Fibroblast of the aortic adventitia (primary cell): ENCODE data around the genes IL17RA, BID and FAM246B.

GRCh38 chr22:11065895-11066599, 4461.9 kb upstream of the OR11H1 start:
- CAGE, long polyA plus RNA = no peak

DNA sequence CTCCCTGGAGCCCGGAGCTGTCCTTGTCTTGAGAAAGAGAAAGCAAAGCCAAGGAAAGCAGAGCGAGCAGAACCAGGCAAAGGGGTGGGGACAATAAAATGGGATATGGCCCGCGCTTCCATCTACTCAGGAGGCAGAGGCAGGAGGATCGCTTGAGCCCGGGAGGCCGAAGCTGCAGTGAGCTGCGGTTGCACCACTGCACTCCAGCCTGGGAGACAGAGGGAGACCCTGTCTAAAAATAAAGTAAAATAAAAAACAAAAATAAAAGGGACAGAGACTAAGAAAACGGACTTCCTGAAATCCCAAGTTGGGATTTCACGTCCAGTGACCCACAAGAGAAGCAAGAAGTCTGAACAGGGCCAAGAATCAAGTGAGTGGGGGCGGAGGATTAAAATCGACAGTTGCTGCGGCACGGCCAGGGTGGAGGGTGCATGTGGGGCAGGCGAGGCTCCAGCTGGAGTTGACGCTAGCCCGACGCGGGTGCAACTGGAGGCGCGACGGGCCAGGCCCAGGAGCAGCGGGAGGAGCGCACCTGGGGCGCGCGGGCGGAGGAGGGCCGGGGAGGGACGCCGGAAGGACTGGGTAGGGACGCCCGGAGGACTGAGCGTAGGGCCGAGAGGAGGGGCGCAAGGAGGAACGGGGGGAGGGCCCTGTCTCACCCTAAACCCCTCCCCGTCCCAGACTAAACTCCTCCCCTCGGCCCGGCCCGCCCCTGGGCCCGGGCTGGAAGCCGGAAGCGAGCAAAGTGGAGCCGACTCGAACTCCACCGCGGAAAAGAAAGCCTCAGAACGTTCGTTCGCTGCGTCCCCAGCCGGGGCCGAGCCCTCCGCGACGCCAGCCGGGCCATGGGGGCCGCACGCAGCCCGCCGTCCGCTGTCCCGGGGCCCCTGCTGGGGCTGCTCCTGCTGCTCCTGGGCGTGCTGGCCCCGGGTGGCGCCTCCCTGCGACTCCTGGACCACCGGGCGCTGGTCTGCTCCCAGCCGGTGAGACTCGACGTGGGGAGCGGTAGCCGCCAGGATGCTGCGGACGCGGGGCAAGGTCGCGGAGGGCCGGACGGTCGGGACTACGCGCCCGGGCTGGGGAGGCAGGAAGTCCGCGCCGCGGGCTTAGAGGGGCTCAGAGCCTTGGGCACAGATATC, at the start of gene IL17RA:
Gene IL17RA (plus strand): TSS at position 754 of the 1,139 bp plus-strand sequence.
- CAGE, long polyA plus RNA = no peak

DNA sequence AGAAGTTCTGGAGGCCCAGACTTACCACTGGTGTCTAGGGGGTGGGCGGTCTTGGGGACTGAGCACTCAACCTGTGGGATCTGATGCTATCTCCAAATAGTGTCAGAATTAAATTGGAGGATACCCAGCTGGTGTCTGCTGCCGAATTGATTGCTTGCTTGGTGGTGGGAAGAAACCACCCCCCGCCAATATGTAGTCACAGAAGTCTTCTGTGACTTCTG, 7.5 kb downstream of the IL17RA start:
- CAGE, long polyA plus RNA = no peak

DNA sequence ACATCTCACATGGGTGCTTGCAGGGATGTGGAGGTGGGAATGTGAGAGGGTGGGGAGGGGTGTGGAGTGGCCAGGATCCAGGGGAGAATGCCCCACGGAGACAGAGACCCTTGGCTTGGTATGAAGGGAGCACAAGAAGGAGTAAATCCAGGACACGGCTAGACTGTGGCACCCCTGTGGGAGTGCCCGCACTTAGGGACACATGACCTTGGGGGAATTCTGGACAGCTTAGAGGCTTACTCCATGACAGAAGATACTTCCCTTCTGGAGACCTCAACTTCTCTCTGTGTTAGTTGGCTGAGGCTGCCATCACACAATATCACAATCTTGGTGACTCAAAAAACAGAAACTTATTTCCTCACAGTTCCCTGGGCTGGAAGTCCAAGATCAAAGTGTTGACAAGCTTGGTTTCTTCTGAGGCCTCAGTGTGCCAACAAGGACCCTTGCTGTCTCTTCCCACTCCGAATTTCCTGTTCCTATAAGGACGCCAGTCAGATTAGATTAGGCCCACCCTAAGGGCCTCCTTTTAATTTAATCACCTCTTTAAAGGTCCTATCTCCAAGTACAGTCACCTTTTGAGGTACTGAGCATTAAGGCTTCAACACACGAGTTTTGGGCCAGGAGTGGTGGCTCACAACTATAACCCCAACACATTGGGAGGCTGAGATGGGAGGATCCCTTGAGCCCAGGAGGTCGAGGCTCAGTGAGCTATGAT, 22.8 kb upstream of the ADA2 start:
- CAGE, long polyA plus RNA = no peak

- CAGE, long polyA plus RNA = no peak
Measured at GRCh38 chr22:17269597-17270466, 50.6 kb upstream of the ADA2 start.

DNA sequence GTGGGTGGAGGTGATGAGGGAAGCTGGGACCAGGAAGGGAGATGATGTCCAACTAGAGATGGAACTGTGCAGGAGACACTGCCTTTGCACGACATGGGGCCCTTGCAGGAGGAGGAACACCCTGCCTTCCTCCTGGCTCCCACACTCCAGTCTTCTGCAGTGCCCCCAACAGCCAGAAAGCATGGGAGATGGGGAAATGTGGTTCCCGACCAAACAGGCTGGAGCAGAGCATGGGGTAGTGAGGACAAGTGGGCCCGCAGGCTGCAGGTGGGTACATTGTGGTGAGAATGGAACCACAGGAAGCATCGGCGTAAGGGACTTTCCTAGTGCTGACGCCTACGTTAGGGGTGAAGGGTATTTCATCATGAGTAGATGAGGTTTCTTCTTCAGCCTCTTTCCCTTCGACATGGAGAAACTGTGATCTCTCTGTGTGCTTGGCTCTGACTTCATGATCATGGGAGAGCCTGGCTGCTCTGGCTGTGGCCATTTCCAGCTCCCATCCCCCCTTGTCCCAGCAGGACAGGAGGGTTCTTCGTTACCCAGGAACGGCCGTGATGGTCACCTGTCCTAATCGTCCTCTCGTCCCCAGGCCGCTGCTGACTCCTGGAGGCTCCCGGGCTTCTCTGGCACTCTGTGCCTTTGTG, 65.4 kb upstream of the CECR2 start:
- CAGE, long polyA plus RNA = no peak

- CAGE, long polyA plus RNA = no peak
Measured at GRCh38 chr22:17339018-17339643, 30.1 kb upstream of the CECR2 start.

DNA sequence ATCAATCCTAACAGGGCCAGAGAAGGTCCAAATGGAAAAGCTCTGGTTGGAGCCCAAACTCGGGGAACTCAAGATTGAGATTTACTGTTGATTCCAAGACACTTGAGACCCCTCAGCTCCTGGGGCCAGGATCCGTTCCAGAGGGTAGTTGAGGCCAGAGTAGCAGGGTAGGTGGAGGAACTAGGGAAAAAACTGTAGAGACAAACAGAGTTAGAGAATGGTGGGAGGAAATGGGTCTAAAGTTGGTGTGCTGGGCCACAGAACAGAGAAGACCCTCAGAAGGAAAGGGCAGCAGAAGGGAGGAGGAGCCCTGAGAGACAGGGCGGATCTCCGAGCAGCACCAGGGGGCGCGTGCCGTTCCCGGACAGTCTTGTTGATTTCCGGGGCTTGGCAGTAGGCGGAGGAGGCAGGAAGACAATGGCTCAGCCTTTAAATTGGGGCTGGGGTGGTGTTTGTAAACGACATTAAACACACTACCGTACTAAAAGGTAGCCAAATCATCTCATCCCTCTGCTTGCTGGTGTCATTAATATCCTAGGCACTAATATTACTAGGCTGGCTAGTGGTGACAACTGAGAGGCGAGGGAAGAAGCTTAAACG, 2.4 kb upstream of the CECR2 start:
- CAGE, long polyA plus RNA = no peak

- CAGE, long polyA plus RNA = no peak
Measured at GRCh38 chr22:17514049-17514443, 49.3 kb upstream of the SLC25A18 start.

DNA sequence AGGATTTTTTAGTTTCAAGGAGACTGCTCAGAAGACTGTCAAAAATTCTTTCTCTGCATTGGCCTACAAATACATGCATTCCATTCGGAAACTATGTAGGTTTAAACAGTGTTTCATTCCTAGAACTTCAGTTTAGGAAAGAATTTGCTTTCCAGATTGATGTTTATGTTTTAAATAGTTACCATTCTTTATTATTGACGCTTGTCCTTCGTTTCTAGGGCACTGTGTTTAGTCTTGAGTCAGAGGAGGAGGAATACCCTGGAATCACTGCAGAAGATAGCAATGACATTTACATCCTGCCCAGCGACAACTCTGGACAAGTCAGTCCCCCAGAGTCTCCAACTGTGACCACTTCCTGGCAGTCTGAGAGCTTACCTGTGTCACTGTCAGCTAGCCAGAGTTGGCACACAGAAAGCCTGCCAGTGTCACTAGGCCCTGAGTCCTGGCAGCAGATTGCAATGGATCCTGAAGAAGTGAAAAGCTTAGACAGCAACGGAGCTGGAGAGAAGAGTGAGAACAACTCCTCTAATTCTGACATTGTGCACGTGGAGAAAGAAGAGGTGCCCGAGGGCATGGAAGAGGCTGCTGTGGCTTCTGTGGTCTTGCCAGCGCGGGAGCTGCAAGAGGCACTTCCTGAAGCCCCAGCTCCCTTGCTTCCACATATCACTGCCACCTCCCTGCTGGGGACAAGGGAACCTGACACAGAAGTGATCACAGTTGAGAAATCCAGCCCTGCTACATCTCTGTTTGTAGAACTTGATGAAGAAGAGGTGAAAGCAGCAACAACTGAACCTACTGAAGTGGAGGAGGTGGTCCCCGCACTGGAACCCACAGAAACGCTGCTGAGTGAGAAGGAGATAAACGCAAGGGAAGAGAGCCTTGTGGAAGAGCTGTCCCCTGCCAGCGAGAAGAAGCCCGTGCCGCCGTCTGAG, 47.5 kb downstream of the BID start:
- CAGE, long polyA plus RNA = no peak

DNA sequence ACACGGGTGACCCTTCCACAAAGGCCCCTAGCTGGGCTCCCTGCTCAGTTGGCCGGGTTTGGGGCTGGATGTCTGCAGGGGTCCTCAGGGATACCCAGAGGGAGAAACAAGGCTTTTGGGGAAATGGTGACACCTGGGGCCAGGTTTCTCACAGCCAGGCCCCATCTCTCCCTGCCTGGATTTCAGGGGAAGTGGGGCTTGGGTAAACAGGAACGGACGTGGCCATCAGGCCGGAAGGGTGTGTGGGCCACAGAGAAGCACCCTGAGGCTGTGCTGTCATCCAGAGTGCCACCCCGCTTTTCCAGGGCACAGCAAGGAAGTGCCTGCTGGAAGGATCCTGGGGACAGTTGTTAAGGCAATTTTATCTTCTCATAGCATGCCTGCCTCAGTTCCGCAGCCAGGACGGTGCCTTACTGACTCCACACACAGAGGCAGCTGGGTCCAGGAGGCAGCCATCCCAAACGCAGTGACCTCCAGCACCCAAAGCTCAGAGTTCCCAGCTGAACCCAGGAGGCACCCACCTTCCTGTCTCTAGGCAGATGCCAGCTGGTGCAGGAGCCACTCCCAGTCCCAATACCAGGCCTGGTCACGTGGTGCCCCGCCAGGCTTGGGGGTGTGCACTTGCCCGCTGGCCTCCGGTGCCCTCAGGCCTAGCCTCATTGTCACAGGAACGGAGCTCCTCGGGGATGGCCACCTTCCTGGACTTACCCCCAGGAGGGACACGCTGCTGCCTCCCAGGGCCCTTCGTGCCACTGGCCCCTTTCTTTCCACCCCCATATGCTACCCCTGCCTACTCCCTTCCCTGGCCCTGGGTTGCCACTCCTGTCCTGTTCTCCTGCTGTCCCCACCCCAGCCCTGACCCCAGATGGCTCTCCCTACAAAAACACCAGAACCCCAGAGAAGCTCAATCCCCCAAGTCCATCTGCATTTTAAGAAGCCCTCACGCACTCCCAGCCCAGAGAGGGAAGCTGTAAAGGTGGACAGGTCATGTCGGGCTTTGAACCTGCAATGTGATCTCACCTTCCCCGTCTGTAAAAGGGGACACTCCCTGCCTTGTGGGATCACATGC, 4.7 kb downstream of the BID start:
- CAGE, long polyA plus RNA = no peak

GRCh38 chr22:17774196-17775287, at the start of gene BID:
Gene BID, minus strand, starts transcription at chr22:17774469.
- CAGE, long polyA plus RNA = no peak

DNA sequence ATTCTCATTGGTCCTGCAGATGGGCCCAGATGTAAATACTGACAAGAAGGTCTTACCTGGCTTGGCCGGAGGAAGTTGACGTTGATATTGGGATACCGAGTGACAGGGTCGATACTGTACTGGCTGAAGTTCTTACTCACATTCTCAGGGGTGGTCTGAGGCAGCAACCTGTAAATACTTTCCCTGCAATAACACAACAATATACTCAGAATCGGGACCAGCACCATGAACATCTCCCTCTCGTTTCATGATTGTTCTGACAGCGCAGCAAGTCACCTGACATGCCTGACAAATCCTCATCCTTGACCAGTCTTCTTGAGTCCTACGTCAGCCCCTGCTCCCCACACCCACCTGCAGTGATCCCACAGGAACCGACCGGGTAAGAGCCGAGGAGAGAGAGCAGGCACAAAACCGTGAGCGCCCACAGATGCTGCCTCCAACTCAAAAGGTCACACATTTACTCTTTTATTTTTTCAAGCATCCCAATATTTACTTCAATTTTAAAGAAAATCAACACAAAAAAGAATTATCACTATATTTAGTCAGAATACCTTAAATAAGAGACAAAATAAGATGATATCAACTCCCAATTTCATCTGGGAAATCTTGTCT, 121.1 kb upstream of the BID start:
- CAGE, long polyA plus RNA = no peak

DNA sequence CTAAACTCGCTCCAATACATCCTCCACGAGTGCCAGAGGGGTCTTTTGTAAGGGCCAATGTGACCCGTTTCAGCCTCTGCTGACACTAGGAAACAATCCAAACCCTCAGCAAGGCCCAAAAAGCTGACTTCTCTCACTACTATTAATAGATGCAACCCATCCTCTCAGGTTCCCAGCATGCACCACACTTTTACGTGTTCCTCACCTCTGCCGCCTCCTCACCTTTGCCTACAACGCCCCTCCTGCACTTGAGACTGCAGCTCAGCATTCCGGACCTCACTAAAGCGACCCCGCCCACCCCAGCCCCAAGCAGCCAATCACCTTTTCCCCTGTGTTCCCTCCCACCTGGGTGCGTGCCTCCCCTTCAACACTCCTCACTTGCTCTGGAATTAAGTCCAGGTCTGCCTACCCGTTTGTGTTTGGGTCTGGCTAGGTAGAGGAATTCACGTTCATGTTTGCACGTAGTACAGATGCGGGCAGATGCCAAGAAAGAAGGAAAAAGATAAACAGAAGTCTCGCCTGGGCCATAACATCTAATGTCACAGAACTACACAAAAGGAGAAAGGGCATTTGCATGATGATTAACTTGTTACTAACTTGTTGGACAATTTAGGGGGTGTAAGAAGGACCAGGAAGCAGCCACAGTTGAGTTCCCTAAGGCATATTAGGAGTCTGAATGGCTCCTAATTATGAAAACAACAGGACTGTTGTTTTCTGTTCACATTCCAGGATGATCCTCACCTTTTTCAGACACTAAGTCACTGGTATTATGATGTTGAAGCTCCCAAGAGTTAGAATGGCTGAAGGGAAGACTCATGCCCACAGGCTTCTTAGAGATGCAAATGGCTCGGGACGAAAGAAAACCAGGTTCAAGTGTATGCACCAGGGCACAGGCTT, 102.3 kb downstream of the MICAL3 start:
- CAGE, long polyA plus RNA = no peak

GRCh38 chr22:17954248-17954914, 70.0 kb downstream of the MICAL3 start:
- CAGE, long polyA plus RNA = no peak

GRCh38 chr22:18075942-18076829, 1.6 kb upstream of the PEX26 start:
- CAGE, long polyA plus RNA = no peak

- CAGE, long polyA plus RNA = no peak
Measured at GRCh38 chr22:18113049-18113581, 2.5 kb downstream of the TUBA8 start.

GRCh38 chr22:18633617-18634161, at the start of gene FAM246B:
Gene FAM246B, plus strand, starts transcription at chr22:18633984.
- CAGE, long polyA plus RNA = no peak

- CAGE, long polyA plus RNA = no peak
Measured at GRCh38 chr22:19137831-19138298, 6.6 kb downstream of the ESS2 start.

GRCh38 chr22:19287008-19287832, 4.3 kb downstream of the CLTCL1 start:
- CAGE, long polyA plus RNA = no peak